ENCODE measurements around a stretch of chr7.

- PRO-cap, result no peak
- CAGE, long polyA plus RNA, result no peak
Measured at GRCh38 chr7:139075677-139076228, 33.8 kb downstream of the ZC3HAV1 start.

GRCh38 chr7:139093333-139094476 is 15.8 kb downstream of the ZC3HAV1 start:
- PRO-cap, result no peak
- CAGE, long polyA plus RNA, result no peak

DNA sequence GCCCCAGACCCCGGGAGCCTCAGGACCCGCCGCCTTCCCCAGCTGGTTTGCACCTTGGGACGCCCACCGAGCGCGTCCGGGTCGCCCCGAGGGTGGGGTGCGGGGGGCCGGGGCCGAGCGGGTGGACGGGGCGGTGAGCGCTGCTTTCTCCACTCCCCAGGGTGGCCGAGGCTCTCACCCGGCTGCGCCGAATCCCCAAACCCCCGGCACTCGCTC is 846 bp downstream of the UBN2 start:
- PRO-cap, result no peak
- CAGE, long polyA plus RNA, result no peak

DNA sequence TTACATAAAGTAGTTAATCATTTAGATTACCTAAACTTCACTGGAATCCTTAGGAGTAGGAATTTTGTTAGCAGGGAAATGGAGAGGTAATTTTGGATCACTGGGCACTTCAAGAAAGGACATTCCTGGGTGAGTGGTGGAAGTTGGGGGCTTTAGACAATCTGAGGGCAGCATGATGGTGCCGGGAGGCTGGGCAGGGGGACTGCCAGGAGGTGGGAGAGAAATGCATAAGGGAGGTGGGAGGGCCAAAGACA is 3.1 kb downstream of the LUC7L2 start:
- PRO-cap, result no peak
- CAGE, long polyA plus RNA, result no peak

GRCh38 chr7:139542138-139542705 is 18.7 kb downstream of the CLEC2L start:
- PRO-cap, result no peak
- CAGE, long polyA plus RNA, result no peak

DNA sequence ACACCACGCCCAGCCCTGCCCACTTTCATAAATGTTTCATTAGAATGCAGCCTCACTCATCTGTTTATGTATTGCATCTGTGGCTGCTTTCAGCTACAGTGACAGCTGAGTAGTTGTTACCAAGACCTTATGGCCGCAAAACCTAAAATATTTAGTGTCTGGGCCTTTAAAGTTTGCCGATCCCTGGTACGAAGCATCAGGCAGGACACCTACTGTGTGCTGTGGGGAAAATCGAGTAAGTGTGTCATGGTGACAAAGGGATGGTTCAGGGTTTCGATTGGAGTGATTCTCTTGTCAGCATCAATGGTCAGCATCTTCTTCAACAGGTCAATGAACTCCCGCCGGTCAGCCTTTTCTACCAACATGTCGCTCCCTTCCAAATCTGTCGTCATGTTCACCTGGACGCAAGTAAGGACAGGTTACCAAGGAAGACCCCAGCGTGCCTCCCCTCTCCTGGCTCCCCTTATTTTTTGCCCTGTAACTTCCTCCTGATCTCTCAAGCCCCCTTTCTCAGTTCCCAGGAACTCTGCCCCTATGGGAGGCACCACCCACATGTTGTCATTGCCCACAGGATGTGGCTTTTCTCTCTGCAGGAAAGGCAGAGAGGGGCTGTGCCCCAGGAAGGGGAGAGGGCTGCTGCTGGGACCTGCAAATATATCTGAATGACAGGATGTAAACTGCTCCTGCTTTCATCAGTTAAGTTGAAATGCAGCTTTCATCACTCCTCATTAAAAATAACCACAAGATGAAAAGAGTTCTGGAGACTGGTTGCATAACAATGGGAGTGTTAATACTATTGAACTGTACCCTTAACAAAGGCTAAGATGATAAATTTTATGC is 103.1 kb downstream of the CLEC2L start:
- PRO-cap, result no peak
- CAGE, long polyA plus RNA, result no peak

GRCh38 chr7:139641504-139642102 is 118.1 kb downstream of the CLEC2L start:
- PRO-cap, result no peak
- CAGE, long polyA plus RNA, result no peak

- PRO-cap, result no peak
- CAGE, long polyA plus RNA, result no peak
Measured at GRCh38 chr7:139648241-139649596, 125.2 kb downstream of the CLEC2L start.

GRCh38 chr7:139651128-139651675 is 126.6 kb downstream of the HIPK2 start:
- PRO-cap, result no peak
- CAGE, long polyA plus RNA, result no peak

GRCh38 chr7:139664739-139665411 is 112.9 kb downstream of the HIPK2 start:
- PRO-cap, result no peak
- CAGE, long polyA plus RNA, result no peak

GRCh38 chr7:139709382-139710001 is 68.3 kb downstream of the HIPK2 start:
- PRO-cap, result no peak
- CAGE, long polyA plus RNA, result no peak

- PRO-cap, result no peak
- CAGE, long polyA plus RNA, result no peak
Measured at GRCh38 chr7:139716439-139717028, 61.3 kb downstream of the HIPK2 start.

DNA sequence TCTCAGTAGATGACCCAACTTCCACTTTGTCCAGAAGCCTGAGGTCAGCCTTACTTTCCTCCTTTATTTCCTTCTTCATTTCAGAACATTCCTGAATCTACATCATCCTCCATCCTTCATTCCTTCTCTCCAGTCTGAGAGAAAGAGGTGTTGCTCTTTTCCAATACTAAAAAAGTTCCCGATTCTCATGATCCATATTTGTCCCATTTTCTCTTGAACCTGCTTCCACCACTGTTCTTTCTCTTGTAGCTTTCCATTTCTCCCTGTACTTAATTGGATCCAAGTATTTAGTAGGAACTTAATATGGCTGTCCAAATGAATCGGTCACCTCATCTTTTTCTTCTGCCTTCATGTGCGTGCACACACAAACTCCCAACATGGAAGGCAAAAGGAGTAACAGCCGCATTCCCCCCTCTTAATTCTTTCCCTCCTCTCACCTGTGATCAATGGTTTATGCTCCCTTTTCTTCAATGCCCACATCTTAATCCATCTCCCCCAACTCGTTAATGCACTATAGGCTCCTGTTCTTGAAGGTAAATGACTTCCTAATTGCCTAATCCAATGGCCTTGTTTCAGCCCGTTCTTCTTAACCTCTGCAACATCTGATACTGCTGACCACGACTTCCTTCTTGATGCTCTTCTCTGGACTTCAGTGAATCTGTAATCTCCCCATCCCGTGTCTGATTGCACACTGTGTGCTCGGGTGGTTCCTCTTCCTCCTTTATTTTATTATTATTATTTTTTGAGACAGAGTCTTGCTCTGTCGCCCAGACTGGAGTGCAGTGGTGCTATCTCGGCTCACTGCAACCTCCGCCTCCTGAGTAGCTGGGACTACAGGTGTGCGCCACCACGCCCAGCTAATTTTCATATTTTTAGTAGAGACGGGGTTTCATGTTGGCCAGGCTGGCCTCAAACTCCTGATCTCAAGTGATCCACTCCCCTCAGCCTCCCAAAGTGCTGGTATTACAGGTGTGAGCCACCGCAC is 59.1 kb downstream of the HIPK2 start:
- PRO-cap, result no peak
- CAGE, long polyA plus RNA, result no peak

- PRO-cap, result no peak
- CAGE, long polyA plus RNA, result no peak
Measured at GRCh38 chr7:139734645-139734955, 43.2 kb downstream of the HIPK2 start.

- PRO-cap, result no peak
- CAGE, long polyA plus RNA, result no peak
Measured at GRCh38 chr7:139760681-139761000, 17.2 kb downstream of the HIPK2 start.

GRCh38 chr7:139777413-139777578 is 502 bp downstream of the HIPK2 start:
- PRO-cap, result no peak
- CAGE, long polyA plus RNA, result no peak

- PRO-cap, result no peak
- CAGE, long polyA plus RNA, result no peak
Measured at GRCh38 chr7:139937666-139937914, 108.5 kb downstream of the TBXAS1 start.

GRCh38 chr7:139961408-139962499 is 101.0 kb downstream of the PARP12 start:
- PRO-cap, result no peak
- CAGE, long polyA plus RNA, result no peak

DNA sequence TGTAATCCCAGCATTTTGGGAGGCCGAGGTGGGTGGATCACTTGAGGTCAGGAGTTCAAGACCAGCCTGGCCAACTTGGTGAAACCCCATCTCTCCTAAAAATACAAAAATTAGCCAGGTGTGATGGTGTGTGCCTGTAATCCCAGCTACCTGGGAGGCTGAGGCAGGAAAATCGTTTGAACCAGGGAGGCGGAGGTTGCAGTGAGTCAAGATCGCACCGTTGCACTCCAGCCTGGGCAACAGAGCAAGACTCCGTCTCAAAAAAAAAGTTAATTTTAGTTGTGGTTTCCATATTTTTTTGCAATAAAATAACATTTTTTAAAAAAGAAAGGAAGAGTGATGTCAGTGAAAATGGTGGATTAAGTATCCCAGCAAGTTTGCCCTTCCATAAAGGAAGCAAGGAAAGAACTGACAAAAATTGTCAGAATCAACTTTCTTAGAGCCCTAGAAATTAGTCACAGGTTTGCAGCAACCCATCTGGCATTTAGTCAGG is 2.4 kb upstream of the PARP12 start:
- PRO-cap, result no peak
- CAGE, long polyA plus RNA, result no peak

GRCh38 chr7:140146538-140147547 is 29.9 kb downstream of the KDM7A start:
- PRO-cap, result no peak
- CAGE, long polyA plus RNA, result no peak

Measured in B cell (primary cell).